HT-29 (cell line): ENCODE measurements around a stretch of chr10.

GRCh38 chr10:1560433-1561038 is 176.8 kb downstream of the ADARB2 start:
- RAMPAGE, long total RNA = no peak

DNA sequence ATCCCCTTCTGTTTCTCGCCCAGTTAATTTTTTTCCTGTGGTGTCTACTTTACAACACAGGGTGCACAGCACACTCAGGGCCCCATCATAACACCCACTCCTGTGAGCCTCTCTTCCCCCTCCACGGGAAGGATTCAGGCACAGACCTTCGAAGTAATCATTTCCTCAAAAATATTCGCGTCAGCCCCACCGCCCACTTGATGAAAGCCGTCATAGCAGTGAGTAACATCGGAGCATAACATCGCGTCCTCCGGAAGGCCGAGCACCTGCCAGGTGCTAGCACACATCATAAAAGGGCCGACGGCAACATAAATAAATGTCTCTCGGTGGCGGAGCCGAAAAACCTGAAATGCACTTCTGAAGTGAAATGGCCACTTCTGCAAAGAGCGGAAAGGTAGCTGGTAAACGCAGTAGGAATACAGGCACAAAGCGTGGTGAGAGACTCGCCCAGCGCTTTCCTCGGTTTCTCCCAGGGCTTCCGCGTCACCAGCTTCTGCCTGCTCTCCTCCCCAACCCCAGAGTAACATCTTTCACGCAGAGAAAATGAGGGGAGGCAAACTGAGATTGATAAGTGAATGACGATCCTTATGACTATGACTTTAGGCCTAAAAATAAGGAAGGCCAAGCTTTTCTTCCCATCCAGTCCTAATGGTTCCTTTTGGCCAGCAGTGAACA is 201.8 kb upstream of the ADARB2 start:
- RAMPAGE, long total RNA = no peak

- RAMPAGE, long total RNA = no peak
Measured at GRCh38 chr10:3091265-3091746, 24.0 kb downstream of the PFKP start.

- RAMPAGE, long total RNA = no peak
Measured at GRCh38 chr10:3240203-3241006, 67.8 kb upstream of the PITRM1 start.

GRCh38 chr10:3482221-3482820 is 302.7 kb downstream of the KLF6 start:
- RAMPAGE, long total RNA = no peak

DNA sequence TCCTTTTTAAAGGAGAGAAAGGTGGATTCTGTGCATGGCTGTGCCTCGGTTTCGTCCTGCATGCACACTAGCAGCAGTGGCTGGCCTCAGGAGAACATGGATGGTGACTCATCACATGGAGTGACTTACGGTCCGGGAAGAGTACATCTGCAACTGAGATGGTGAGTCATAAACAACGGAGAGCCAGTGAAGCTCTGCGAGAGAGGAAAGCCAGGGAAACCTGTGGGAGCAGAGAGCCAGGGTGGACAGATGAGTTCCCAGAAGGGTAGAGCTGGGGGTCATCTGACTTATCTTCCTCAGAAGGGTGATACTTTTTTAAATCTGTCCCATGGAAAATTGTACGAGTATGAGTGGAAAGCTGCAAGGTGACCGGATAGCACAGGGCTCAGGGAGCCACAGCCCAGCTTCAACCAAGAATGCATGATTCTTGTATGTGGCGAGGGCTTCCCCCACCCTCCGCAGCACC is 259.1 kb downstream of the KLF6 start:
- RAMPAGE, long total RNA = no peak

DNA sequence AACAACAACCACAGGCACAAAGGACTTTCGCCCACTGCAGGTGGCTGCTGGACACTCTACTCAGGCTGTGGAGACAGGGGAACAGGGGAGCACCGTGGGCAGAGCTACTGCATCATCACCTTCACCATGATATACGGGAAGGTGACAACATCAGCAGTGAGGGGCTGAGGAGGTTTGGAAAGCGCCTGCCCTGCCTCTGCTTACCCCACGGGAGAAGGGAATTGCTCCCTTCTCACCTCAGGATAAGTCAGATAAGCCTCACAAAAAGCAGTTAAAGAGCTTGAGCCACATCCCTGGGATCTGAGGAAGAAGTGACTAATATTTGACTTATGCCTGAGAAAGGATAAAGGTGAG is 217.6 kb downstream of the KLF6 start:
- RAMPAGE, long total RNA = no peak

DNA sequence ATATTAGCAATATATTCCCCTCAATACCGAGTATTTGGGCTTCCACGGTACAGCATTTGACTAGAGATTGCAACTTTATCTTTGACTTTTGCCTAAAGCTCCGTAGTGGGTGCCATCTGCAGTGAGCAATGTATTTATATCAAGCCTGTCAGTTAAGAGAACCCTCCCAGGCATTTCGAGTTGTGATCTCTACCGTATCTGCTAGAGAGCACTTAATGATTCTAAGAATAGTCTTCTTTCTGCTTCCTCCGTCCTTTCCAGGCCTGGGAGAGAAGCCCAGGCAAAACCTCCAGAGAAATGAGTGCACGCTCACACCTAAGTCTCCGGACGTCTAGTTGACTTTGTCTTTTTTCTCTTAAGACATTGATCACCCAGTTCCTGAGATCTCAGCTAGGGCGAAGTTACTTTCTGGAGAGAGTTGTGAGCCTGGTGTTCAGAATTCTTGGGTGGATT is 210.5 kb downstream of the KLF6 start:
- RAMPAGE, long total RNA = no peak

DNA sequence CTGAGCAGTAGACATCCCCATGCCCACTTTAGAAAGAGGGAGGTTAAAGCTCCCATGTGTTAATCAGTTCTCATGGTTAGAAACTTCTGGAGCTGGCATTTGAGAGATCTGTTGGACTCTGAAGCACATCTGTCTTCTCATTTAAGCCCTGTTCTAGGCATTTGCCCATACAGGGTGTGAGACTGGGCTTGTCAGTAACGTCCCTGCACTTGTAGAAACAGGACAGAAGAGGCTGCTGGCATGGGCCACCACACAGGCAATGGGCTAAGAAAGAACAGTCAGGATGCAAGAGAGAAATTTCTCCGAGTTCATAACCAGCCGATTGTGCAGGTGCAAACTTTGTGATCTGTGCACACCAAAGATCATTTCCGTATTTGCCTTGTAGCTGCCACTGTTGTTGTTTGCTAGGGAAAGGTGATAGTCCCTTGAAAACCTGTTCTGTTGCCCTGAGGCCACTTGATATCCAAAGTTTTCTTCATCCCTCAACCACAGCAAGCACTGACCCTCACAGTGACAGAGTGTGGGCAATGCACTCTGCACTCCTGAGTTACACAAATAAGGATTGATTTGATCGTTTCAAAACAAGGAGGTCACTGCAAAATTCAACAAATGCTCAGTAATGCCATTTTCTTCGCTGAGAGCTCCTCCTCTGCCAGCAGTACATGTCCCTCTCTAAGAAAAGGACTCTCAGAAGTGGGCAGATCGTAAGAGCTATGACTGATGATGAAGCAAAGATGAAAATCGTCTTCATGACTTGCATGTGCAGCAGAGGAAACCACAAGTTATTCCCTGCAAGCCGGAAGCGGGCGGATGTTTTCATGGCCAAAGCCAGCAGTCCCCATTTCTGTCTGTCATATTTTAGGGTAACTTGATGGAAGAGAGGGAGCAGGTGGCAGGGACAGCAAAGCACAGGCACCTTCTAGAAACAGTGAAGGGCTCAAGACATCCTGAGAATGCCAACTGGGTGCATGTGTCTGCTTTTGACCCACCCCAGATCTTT is 20.2 kb downstream of the KLF6 start:
- RAMPAGE, long total RNA = no peak

GRCh38 chr10:3780617-3781014 is 4.4 kb downstream of the KLF6 start:
- RAMPAGE, long total RNA = no peak

- RAMPAGE, long total RNA = no peak
Measured at GRCh38 chr10:3783332-3783681, 1.7 kb downstream of the KLF6 start.

GRCh38 chr10:3786281-3787155 is 1.5 kb upstream of the KLF6 start:
- RAMPAGE, long total RNA = no peak

DNA sequence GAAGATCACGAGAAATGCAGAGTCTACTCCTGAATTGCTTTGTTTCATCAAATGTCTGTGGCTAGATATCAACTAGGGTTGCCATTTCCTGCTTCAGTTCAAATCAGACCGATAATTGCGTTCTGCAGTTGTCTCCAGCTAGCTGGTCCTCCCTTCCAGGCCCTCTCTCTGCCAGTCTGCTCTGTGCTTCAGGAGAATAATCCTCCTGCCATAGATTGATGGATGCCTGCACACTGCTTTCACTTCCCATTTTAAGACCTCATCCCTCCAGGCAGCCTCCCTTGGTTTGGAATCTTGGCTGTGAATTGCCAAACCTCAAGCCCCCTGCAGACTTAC is 22.1 kb upstream of the KLF6 start:
- RAMPAGE, long total RNA = no peak

DNA sequence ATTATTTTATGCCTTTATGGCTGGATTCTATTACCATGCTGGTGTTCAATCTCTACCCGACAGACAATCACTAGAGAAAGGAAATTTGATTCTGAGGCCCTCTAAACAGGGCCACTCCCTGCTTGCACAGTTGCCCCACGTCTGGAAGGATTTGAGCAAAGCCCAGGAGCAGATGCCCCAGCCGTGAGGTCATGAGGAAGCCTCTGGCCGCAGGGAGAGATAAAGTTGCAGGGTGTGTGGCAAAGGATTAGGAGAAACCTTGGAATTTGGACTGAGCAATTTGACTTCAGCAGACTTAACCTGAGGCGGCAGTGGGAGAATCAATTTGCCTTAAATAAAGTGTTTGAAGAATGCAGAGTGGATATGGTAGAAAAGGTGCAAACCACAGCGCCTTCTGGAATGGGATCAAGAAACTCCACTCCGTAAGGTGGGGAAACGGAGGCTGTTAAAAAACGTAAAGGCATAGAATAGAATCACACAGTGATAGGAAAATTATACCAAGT is 40.3 kb upstream of the KLF6 start:
- RAMPAGE, long total RNA = no peak

DNA sequence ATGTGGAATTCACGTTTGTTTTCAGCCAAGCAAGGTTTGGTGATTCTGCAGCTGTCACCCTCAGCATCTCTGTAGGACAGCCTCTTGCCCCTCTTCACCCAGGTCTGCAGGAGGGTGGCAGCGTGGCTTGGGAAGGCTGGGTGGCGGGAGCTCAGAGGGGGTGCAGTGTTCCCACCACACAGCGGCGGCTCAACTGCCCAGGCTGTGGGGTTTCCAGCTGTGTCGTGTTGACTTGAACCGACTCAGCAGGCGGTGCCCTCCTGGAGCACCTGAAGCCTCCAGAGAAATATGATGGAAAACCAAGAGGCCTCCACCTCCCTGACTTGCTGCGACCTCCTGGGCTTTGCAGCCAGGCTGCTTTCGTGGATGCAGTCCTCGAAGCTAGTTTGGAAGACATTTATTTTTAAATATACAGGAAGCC is 68.0 kb upstream of the KLF6 start:
- RAMPAGE, long total RNA = no peak

GRCh38 chr10:3861734-3861965 is 76.6 kb upstream of the KLF6 start:
- RAMPAGE, long total RNA = no peak

DNA sequence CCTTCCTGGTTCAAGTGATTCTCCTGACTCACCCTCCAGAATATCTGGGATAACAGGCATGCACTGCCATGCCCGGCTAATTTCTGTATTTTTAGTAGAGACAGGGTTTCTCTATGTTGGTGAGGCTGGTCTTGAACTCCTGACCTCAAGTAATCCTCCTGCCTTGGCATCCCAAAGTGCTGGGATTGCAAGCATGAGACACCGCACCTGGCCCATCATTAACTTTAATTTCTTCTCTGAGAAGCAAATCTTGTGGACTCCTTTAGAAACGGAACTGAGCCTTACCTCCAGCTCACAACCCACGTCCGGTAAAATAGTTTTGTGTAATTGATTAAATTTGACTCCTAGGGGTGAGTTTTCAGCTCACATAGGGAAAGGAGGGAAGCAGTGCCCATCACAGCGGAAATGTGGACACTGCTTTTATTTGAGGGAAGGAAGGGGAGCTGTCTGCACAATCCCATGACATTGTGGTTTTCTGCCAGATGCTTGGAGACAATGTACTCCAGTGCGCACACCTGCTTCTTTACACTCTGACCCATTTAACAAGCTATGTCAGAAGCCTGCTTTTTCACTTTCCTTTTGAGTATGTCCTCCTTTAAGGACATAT is 89.9 kb upstream of the KLF6 start:
- RAMPAGE, long total RNA = no peak

GRCh38 chr10:3879145-3879788 is 94.3 kb upstream of the KLF6 start:
- RAMPAGE, long total RNA = no peak

- RAMPAGE, long total RNA = no peak
Measured at GRCh38 chr10:3929717-3930104, 144.7 kb upstream of the KLF6 start.

GRCh38 chr10:3991961-3992317 is 206.9 kb upstream of the KLF6 start:
- RAMPAGE, long total RNA = no peak